Trachea (tissue), 1 donor: ENCODE measurements around a stretch of chr11.

- PRO-cap, result no peak
These were observed 3.6 kb upstream of the CDC42EP2 start for GRCh38 chr11:65311016-65311448.

DNA sequence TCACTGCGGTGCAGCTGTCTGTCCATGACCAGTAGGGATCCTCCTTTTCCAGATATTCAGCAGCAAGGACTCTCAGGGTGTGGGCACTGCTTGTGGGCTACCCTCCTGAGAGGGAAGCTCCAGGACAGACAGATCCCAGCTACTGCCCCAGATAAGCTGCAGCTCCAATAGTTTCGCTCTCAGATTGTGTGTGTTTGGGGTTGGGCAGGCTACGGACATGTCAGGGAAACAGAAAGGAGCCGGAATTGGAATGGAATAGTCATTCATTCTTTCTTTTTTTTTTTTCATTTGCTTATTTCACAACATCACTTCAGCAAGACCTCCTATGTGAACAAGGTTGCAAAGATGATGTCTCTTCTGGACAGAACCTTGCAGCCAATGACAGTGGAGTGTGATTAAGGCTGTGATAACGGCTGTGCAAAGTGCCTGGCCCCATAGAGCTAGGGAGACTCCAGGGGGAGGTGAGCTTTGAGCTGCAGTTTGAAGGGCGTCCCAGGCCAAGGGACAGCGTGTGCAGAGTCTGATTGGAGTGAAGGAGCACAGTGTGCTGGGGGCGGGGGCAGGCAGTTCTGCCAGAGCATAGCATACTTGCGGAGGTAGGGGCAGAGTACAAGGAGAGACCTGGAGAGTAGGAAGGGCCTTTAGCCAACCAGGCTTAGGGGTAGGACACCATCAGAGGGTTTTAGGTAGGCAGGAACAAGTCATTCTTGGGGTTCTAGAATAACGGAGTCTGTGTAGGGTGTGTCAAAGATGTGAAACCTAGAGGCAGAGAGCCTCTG is 3.3 kb downstream of the TIGD3 start:
- PRO-cap, result no peak

GRCh38 chr11:65397061-65397679 is 10.7 kb downstream of the FRMD8 start:
- PRO-cap, result no peak

GRCh38 chr11:65418406-65419479 is 32.3 kb downstream of the FRMD8 start:
- PRO-cap, result bidirectional peak, plus-strand start at chr11:65418475, minus-strand start at chr11:65418302; bidirectional peak, plus-strand start at chr11:65418954, minus-strand start at chr11:65418707

DNA sequence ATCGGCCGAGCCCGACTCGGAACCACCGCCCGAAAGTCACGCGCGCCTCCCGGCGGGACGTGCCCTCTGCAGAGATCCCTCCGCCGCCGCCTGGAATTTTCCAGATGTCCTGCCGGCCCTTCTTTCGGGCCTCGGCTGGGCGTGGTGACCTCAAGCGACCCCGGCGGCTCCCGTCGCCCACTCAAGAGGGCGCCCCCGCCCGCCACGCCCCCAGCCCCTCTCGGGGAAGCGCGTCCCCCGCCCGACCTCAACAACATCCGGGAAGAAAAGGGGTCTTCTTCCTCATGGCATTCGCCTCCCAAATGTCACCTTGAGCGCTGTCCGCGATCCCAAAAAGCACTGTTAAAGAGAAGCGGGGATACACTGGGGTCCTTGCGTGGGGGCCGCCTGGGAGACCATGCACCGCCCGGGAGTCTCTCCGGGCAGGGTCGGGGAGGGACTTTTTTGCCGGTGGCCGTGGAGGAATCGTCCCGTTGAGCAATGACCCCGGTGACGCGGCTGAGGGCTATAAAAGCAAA is 35.9 kb downstream of the FRMD8 start:
- PRO-cap, result bidirectional peak, plus-strand start at position 253 of the sequence, minus-strand start outside the sequence; bidirectional peak, plus-strand start outside the sequence, minus-strand start at position 415 of the sequence

GRCh38 chr11:65445333-65446194 is 59.1 kb downstream of the FRMD8 start:
- PRO-cap, result unidirectional peak, plus-strand start at chr11:65445519

DNA sequence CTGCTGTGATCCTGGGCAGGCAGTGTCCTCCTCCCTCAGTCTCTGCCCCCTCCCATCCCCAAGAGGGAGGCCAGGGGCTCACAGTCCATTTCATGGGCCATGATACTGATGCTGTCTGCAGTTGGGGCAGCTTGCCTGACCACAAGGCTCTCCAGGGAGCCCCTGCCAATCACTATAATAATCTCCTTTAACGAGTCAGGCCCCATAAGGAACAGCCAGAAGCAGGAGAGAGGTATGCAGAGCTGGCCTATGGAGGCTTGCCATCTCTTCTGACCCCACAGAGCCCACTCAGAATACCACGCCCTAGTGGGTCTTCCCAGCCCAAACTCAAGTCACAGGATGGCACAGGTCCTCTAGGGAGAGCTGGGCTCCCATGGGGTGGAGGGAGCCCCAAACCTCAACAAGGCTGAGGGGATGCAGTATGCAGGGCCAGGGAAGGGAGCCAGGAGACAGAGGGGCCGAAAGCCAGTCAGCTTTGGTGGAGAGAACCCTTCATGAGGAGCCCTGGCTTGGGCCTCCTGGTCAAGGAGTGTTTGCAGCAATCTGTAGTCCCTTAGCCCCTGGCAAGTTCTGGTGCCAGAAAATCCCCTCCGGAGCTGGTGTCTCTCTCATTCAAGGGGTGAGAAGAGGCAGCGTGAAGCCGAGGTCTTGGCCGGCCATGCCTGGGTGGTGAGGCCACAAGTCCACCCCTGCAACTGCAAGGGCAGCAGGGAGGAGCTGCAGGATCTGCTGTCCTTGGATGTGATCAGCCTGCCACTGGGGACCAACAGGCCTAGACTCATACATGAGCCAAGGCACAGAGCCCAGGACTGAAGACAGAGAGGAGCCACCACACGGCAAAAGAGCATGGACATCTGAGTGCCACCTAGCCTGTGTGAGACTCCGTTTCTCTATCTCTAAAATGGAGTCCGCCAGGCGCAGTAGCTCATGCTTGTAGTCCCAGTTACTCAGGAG is 60.0 kb downstream of the FRMD8 start:
- PRO-cap, result no peak

DNA sequence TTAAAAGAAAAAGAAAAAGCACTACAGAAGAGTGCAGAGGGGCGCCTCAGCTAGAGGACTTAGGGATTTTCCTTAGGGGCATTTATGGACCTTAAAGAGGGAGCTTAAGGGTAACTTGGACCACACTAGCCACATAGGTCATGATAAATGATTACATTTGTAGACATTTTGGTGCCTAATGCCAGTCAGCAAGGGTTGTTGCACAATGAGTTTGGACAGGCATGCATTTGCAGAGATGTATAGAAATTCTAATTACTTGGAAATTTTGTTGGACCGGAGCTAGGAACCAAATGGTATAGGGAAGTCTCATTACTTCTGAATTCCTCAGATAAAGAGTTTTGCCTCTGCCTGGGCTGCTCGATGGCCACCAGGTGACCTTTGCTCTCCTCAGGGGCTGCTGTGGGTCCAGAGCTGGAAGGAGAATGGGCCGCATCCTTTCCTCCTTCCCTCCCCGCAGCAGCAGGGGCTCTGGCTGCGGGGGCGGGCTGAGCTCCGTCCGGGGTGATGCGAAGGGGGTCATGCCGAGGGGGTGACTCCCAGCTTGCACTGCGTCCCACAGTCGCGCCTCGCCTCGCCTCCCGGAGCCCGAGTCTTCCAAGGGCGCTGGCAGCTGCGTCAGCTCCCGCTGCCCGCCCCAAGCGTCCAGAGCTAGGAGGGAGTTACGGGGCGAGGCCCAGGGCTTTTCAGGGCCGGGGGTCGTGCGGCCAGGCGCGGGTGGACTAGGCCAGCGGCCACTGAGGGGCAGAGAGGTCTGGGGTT is 46.3 kb upstream of the SCYL1 start:
- PRO-cap, result bidirectional peak, plus-strand start at position 558 of the sequence, minus-strand start at position 470 of the sequence

DNA sequence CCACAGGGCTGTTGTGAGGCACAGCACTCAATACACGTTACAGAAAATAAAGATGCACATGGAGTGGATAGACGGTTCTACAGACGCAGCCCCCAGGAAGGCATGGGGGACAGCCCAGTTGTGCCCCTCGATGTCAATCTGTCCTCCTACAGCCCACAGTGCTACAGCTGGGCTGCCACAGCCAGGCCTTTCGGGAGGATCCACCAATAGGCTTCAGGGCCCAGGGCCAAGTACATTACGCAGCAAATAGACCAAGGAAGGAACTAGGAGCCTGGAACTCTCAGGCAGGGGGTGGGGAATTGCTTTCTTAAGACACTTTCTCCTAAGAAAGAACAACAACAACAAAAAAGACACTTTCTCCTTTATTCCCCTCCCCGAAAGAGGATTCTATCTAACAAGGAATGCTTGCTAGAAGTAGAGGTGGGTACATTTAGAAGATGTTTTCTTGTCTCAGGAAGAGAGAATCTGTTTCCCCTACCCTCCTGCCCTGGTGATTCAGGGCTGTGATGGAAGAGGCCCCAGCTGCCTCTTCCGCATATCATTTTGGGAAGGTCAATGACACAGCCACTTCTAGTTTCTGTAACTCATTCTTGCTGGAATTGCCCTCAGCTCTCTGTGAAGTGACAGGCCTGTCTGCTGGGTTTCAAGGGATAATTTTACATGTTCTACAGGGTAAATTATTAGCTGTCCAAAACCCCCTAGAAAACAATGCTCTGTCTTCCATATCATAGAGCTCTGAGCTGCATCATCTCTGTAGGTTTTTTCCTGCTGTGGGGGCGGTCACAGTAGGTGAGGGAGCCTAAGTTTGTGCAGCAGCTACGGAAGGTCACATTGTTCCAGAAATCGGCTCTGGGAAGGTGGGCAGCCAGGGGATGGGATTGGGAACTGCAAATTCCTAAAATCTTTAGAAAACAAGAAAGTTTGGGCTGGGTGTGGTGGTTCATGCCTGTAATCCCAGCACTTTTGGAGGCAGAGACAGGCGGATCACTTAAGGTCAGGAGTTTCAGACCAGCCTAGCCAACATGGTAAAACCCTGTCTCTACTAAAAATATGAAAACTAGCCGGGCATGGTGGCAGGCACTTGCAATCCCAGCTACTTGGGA is 32.0 kb upstream of the SCYL1 start:
- PRO-cap, result bidirectional peak, plus-strand start at position 283 of the sequence, minus-strand start at position 202 of the sequence; bidirectional peak, plus-strand start at position 587 of the sequence, minus-strand start at position 489 of the sequence

DNA sequence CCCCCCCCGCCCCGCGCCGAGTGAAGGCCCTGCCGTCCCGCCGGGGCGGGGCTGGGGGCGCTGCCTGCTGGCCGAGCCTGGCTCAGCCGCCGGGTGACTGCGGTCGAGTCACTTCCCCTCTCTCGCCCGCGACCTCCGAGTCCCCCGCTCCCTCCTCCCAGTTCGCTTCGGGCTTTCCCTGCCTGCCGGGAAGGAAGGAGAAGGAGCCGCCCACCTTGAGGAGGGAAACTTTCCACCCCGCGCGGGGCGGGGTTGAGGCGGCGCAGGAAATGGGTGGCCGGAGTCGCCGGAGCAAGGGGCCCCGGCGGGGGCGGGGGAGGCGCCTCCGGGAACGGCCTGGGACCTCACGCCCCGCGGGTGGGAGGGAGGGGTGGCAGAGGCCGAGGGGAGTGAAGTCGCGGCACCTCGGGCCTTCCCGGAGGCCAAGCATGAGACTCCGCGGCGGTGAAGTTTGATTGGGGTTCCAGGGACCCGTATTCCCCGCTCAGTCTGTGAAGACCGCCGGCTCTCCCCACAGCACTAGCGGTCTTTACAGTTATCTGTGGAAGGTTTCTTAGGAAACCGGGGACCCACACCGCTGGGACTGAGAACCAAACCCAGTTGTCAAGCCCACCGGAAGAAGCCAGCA is 1.4 kb upstream of the EHBP1L1 start:
- PRO-cap, result bidirectional peak, plus-strand start at position 280 of the sequence, minus-strand start outside the sequence

DNA sequence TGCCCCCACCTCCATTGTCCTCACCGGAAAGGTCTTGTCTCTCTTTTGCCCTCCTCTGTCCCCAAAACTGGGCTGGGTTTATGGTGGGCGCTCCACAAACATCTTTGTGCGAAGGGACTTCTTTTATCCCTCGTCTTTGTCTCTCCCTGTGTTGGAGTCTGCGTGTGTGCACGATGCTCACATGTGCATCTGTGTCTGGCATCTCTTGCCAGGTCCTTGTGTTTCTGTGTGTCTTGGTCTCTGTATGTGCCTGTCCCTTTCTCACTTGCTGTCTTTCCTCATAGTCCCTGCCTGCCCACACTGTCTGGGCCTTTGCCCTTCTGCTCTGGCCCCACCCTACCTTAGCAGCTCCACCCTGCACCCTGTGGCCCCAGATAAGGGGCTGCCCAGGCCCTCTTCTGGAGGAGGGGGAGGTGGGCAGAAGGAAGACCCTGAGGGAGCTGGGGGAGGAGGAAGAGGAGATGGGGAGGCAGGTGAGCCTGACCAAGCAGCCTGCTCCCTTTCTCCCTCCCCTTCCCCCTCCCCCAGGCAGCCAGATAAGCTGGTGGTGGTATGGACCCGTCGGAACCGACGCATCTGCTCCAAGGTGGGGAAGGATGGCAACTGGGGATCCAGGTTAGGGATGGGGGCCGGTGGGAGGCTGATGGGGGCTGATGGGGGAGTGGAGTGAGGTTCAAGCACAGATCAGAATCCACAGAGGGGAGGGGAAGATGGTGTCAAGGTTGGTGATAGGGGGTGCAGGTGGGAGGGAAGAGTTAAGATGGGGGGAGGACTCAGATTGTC is 2.9 kb downstream of the EHBP1L1 start:
- PRO-cap, result no peak

DNA sequence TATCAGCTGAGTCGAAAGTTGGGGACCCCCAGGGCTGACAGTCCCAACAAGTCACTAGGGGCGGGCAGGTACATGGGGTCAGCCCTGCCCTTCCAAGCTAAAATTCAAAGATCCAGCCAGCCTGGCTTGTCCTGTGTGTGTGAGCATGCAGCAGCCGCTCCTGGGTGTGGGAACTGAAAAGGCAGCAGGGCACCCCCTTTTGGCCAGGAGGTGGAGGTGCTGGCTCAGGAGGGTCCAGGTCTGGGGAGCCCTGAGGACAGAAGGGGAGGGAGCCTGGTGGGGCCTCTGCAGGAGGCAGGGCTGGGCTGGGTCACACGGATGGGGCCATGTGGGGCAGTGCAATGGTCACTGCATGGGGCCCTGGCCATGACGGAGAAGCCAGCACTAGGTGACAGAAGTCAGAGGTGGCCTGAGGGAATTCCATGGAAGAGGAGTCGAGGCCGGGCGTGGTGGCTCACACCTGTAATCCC is 6.9 kb downstream of the KCNK7 start:
- PRO-cap, result no peak

DNA sequence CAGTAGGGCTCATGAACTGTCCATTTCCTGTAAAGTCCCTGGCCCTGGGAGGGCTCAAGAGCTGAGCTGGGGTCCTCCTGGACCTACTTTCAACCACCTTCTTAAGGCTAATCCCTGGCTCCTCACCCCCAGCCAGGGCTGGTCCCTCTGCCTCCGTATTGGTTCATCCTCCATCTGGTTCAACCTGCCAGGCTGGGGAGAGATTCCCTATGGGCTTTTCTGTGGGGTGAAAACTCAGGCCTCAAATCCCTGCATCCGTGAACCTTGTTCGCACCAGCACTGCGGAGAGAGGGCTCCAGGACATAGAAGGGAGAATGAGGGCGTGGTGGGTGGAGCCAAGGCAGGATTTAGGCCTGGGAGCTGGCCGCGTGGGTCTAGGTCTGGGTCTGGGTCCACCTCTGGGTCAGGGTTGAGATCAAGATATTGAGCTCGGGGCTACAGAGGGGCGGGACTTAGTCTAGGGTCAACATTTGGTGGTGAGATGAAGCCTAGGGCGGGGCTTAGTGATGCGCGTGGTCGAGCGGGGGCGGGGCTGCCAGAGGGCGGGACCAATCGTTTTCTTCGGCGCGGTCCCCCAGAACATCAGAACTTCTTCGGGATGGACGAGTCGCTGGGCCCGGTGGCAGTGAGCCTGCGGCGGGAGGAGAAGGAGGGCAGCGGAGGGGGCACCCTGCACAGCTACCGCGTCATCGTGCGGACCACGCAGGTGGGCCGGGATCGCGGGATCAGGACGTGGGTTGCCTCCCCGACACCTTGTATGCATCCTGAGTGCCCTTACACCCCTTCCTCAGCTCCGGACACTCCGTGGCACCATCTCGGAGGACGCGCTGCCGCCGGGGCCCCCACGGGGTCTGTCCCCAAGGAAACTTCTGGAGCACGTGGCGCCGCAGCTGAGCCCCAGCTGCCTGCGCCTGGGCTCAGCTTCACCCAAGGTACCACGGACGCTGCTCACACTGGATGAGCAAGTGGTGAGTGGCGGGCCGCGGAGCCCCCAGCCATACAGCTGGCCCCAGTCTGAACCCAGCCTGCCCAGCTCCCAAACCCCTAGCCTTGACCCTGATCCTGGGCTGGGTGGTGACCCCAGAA is 4.1 kb downstream of the SIPA1 start:
- PRO-cap, result no peak

GRCh38 chr11:65646880-65648098 is 9.4 kb downstream of the SIPA1 start:
- PRO-cap, result bidirectional peak, plus-strand start at chr11:65647389, minus-strand start at chr11:65647276

GRCh38 chr11:65649049-65649446 is 11.1 kb downstream of the SIPA1 start:
- PRO-cap, result no peak

GRCh38 chr11:65658087-65659034 is 4.4 kb downstream of the RELA start:
- PRO-cap, result no peak

GRCh38 chr11:65788272-65788759 is 1.5 kb downstream of the OVOL1 start:
- PRO-cap, result no peak

- PRO-cap, result no peak
These were observed 7.7 kb downstream of the CFL1 start for GRCh38 chr11:65850407-65850590.

- PRO-cap, result no peak
These were observed 6.1 kb downstream of the CFL1 start for GRCh38 chr11:65851592-65852605.

GRCh38 chr11:65855863-65856394 is 2.1 kb downstream of the CFL1 start:
- PRO-cap, result no peak